Kidney (tissue), 2 donors: ENCODE data around the genes C6orf58 and SAMD3.

GRCh38 chr6:126320019-126320319 is 19.9 kb upstream of the CENPW start:
- PRO-cap = unidirectional peak, plus-strand start at chr6:126320114
- RRBS = no CpG with 5 or more reads among the region's 2 CpGs

DNA sequence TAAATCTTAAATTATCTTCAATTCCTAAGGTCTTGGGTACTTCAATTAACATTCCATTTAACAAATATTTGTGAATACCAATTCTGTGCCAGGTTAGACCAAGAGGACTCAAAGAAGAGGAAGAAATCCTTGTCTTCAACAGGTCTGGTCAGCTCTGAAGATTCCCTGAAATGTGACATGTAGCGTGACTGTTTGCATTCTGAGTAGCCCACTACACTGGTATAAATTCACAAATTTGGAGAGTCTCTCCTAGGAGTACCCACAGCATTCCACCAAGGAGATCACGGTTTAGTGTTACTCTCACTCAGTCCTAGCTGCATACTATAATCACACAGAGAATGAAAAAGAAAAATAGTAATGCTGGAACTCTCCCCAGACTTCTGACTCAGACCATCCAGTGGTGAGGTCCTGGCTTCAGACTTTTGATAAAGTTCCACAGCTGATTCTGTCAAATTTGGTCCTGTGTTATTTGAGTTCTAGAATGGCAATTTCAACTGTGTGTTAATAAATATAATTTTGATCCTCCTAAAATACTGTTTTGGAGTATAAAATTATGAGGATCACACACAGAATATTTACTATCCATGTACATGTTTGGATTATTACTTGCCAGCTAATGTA is 4.9 kb upstream of the KIAA0408 start:
- PRO-cap = no peak
- RRBS = no CpG with 5 or more reads among the region's 2 CpGs

DNA sequence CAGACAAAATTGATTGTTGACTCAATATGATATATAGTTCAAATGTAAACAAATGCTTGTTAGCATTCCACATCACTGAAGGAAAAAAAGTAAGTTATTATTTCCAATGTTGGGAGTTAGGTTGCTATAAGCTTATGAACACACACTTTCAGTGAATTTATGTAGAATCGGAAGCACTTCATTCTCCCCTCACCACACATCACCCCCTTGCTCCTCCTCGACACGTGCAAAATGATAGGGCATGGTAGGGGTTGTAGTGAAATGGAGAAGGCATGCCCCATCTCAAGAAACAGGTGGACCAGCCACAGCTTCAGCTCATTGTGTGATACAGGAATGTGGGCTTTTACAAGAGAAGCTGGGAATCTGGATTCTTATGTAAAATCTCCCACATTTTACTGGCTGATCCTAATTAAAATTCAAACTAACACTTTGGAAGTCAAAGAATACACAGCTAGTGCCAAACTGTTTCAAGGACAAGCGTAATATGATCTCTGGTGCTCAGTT is 24.1 kb upstream of the KIAA0408 start:
- PRO-cap = no peak
- RRBS = no CpG with 5 or more reads among the region's 4 CpGs

DNA sequence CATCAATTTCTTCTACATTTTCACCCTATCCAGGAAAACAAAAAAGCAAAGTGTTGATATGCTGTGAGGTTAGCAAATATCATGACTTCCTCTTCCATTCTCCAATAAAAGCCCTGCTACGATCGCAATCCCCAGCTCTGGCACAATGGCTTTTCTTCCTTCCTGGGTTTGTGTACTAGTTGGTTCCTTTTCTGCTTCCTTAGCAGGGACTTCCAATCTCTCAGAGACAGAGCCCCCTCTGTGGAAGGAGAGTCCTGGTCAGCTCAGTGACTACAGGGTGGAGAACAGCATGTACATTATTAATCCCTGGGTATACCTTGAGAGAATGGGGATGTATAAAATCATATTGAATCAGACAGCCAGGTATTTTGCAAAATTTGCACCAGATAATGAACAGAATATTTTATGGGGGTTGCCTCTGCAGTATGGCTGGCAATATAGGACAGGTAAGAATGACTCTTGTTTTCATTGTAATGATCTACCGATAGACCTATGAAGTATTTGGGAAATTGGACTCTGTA is at the start of gene C6orf58:
Gene C6orf58, plus strand, starts transcription at position 134 of the 521 bp plus-strand sequence.
- PRO-cap = no peak
- RRBS = no CpG with 5 or more reads among the region's 3 CpGs

DNA sequence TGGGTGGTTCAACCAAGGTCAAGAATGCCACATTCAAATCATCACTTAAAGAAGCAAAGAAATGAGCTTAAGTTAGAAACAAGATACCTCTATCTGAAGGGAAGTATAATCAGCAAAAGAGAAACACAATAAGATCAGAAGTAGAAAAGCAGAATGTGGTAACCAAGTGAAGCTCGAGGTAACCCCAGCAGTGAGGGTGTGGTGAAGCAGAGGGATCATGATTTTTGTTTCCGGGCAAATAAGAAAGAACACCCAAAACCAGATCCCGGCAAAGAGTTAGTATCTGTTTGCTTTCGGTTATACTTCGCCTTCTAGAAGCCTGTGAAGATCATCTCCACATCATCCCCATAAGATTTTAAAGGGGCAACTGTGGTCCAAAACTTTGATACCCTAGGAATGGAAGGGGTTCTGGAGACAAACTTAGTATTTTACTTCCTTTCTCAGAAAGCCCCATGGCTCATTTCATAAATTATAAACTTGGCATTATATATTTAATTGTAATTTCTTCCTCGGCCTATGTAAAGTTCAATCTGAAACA is 33.7 kb upstream of the THEMIS start:
- PRO-cap = no peak
- RRBS = no CpG with 5 or more reads among the region's 6 CpGs

DNA sequence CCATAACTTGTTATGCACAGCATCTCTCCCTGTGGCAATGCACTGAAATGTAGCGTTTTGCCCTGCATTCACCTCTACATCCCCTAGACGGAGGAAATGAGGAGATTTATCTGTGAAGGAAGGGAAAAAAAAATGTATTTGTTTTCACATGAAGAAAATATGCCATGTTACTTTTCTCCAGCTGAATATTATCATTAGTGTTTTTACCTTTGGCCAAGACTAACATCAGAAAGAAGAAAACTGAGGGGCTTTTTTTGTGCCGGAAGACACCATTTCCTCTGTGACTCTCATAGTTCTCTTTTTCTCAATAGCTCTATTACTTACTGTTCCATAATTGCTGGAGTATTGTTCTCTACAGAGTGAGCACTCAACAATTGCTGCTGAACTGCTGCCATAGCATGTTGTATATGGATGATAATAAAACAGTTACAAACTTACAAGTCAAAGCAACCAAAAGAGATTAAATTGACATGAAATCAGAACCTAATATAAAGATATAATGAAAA is 280.3 kb downstream of the PTPRK start:
- PRO-cap = no peak
- RRBS = no CpG with 5 or more reads among the region's 3 CpGs

GRCh38 chr6:128369997-128370426 is 150.4 kb downstream of the PTPRK start:
- PRO-cap = no peak
- RRBS = no CpG with 5 or more reads among the region's 2 CpGs

GRCh38 chr6:128398048-128398394 is 122.4 kb downstream of the PTPRK start:
- PRO-cap = no peak
- RRBS = no CpG with 5 or more reads among the region's 8 CpGs

DNA sequence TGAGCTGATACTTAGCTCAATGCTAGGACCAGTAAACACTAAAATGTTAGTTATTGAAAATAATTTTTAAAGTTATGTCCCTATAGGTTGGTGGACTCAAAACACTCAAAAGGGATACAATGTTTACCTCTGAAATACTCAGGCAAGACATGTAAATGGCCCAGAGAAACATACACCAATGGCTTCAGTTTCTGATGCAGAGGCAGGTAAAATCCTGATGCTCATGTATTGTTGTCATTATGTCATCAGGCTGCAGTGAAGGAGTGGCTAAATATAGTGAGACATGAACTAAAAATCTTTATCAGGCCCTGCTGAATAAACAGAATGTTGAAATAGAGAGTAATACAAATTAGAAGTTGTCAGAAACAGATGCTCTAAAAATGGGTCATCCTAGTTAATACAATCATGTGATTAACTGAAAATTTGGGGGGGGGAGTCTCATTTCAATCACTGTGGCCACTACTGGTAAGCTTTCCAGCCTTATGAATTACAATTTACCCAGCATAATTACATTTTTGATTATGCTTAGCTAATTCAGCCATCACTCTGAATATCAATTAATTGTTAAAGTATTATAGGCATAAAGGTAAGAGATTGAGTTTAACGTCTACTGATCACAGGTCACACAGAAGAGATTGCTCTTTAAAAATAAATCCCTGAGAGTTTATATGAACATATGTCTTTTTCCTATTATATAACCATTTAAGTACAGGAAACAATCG is 20.3 kb downstream of the PTPRK start:
- PRO-cap = no peak
- RRBS = no CpG with 5 or more reads among the region's 2 CpGs

DNA sequence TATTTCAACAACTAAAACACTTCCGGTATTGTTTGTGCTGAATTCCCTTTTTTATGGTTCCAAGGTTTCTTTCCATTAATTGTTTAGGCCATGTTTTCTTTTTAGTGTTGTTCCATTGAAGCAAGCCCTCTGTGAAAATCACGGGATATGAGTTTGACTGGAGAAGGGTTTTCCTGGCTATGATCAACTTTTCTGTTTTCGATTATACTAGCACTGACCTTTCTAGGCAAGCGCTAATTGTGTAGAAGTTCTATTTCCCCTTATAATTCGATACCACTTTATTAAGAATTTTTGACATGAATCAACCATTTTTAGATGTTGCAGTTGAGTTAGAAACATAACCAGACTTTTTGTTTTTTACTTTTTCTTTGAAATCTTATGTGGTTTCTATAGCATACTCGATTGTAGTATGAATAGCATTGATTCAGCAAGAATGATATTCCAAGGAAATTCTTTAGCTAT is 2.5 kb downstream of the LAMA2 start:
- PRO-cap = no peak
- RRBS = no CpG with 5 or more reads among the region's 6 CpGs

DNA sequence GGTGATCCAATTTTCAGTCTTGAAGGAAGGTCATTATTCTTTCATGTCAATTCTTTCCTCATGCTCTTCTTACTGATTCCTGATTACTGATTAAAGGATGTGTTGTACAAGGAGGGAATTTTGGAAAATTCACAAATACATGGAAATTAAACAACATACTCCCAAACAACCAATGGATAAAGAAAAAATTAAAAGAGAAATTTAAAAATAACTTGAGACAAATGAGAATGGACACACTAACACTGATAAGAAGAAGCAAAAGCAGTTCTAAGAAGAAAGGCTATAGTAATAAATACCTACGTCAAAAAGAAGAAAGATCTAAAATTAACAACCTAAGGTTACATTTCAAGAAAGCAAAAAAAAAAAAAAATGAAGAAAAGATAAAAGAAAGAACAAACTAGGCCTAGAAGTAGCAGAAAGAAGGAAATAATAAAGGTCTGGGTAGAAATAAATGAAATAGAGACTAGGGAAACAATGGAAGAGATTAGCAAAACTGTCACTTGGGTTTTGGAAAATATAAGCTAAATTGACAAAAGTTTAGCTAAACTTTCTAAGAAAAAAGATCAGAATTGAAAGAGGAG is 181.2 kb downstream of the LAMA2 start:
- PRO-cap = no peak
- RRBS = no CpG with 5 or more reads among the region's 1 CpG

- PRO-cap = no peak
- RRBS = no CpG with 5 or more reads among the region's 1 CpG
Measured at GRCh38 chr6:129208081-129208770, 325.3 kb downstream of the LAMA2 start.

DNA sequence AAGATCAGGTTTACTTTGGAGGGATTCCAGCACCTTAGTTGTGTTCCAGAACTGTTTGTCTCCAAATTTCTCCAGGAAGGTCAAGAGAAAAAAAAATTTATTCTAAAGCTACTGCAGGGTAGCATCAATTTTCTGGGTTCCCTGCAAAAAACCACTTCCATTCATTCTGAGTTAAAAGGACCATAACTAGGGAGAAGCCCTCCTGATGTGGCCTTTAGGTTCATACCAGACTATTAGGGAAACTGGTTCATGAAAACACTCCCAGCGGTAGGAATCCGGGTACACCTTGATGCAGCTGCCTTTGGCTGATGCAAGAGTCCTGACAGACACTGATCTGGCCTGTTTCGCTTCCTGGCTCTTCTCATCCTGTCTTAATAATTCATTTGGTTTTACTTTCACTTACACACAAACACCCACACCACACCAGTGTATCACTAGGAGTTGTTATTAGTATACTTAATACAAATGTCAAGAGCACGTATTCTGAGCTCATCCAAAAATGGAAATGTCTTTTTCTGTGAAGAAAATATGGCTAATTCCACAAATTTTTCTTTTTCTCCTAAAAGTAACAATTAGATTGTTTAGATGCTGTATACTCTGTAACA is 38.3 kb upstream of the ARHGAP18 start:
- PRO-cap = no peak
- RRBS = no CpG with 5 or more reads among the region's 4 CpGs

GRCh38 chr6:130115054-130115472 is 96.7 kb downstream of the L3MBTL3 start:
- PRO-cap = no peak
- RRBS = no CpG with 5 or more reads among the region's 6 CpGs

GRCh38 chr6:130215186-130216042 is 7.3 kb downstream of the SAMD3 start:
- PRO-cap = no peak
- RRBS = no CpG with 5 or more reads among the region's 2 CpGs

DNA sequence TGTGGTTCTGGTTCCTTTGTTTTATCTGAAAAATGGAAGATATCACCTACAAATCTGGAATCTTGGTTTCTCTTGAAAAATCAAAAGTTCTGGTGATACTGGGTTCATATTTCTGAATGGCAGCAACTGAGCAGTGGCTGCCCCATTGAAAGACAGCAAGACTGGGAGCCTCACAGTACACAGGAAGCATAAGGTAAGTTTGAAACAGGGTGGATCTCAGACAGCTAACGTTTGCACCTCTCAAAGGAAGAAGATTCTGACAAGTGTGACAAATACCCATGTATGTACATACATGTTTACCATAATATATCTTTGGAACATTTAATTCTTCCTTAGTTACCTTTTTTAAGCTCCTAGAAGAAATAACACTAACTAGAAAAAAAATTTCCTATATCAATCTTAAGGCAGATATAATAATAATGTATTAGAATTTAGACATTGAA is at the start of gene SAMD3:
Gene SAMD3, minus strand, starts transcription at position 163 of the 443 bp plus-strand sequence.
- PRO-cap = no peak
- RRBS = no CpG with 5 or more reads among the region's 1 CpG

DNA sequence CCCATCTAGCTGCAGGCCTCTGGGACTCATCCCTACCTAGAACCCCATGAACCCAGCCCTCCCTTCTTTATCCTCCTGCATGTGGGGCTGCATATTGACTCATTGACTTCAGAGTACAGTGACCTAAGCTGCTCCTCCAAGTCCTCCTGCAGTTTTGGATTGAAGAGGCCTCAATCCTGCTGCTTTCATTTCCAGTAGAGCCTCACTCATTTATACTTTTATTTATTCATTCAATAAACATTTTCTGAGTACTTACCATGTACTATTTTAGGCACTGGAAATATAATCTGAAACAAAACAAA is 11.6 kb downstream of the TMEM200A start:
- PRO-cap = no peak

GRCh38 chr6:130507425-130508000 is 141.7 kb downstream of the TMEM200A start:
- PRO-cap = no peak
- RRBS = no CpG with 5 or more reads among the region's 6 CpGs

DNA sequence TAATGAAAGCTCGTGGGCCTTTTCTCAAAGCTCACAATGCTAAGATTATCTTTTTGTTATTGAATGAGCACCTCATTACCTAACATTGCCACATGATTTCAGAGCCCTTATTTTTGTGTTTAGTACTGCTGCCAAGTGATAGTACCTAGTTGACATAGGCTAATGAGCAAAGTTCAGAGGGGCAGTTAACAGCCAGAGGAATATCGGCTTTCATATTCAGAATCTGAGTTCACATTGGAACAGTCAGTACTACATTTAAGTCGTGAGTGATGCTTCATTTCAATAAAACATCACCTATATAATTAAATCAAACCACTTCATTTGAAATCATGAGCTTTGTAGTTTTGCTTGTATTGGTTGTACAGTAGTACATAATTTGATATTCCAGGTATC is 11.8 kb upstream of the SMLR1 start:
- PRO-cap = no peak
- RRBS = no CpG with 5 or more reads among the region's 3 CpGs

GRCh38 chr6:130863587-130864012 is 36.4 kb downstream of the SMLR1 start:
- PRO-cap = no peak
- RRBS = no CpG with 5 or more reads among the region's 2 CpGs